Astrocyte (in vitro differentiated cells and primary cell): ENCODE measurements around a stretch of chr6.

- PRO-cap, result no peak
- RRBS, 2 experiments, result no CpG with 5 or more reads among the region's 11 CpGs
Measured at GRCh38 chr6:37741984-37742648, 44.4 kb upstream of the MDGA1 start.

GRCh38 chr6:37835760-37836360 lies 16.3 kb downstream of the ZFAND3 start:
- PRO-cap, result no peak
- RRBS, 2 experiments, result no CpG with 5 or more reads among the region's 5 CpGs

DNA sequence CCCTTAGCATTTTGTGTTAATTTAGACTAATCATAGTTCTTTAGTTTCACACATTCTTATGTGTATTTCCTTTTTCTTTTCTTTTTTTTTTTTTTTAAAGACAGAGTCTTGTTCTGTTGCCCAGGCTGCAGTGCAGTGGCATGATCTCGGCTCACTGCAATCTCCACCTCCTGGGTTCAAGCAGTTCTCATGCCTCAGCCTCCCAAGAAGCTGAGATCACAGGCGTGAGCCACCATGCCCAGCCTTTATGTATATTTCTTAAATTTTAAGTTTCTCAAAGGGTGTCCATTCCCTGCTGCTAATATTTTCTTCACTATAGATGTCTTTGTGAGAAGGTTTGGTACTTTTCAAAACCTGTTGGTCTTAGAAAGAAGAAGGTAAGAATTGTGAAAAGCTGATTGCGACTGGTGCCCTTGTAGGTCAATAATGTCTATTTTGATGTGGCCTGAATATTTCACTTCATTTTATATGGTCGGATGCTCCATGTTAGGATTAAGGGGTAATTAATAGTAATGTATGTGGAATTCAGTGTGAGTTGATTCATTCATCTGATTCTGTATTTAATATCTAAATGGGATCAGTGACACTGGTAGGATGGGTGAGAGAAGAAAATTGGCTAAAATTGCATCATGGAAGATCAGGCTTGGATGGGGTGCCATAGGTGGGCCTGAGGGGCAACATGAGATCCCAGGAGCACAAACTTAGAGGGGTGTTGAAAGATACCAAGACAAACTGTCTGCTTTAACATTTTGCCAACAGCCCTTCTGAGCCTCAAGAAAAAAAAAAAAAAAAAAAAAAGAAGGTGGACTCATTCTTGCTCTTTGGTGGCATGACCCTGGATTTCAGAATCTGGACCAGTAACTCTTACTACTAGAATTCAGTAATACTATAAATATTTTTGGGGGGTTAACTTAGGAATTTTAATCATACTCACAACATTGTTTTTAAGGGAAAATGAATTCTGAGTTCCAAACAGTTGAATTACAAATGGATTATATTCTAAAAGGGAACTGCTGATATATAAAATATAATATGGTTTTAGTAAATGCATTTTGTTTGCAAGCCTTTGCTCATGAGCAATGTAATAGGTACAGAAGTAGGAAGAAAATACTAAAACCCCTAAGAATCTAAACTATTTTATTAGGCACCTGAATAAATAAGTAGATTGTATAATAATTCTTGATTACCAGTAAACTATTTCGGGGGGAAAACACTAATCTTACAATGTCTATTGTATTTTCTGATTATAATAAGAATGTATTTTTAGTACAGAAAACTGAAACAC lies 33.6 kb downstream of the ZFAND3 start:
- PRO-cap, result no peak
- RRBS, 2 experiments, result no CpG with 5 or more reads among the region's 5 CpGs

GRCh38 chr6:38050711-38051053 lies 231.2 kb downstream of the ZFAND3 start:
- PRO-cap, result no peak
- RRBS, 2 experiments, result no CpG with 5 or more reads among the region's 3 CpGs

DNA sequence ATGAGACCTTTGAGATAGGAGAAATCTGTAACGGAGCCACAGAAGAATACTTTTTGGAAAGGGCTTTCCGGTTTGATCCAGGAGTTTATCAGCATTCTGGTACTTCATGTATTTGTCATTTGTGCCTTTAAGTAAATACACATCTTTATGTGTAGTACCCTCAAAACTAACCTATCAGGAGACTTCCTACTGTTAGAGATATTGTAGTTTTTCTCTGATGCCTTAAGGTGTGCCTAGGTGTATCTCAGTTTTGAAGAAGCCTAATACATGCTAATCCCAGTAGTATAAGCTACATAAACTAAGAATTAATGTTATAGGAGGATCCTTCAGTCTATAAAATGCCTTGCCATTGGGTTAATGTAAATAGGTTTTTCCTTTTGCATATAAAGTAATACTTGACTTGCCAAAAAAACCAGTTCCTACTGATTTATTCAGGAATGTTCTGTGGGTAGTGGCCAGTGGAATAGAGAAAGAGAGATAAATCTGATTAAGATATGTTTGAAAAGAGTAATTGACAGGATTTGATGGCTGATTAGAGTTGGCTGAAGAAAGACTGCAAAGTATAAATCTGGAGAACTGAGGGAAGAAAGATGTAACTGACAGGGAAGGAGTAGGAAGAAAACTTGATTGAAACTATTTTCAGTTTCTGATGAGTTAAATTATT lies 273.4 kb downstream of the ZFAND3 start:
- PRO-cap, result no peak
- RRBS, 2 experiments, result no CpG with 5 or more reads among the region's 2 CpGs

GRCh38 chr6:38319221-38319766 lies 320.4 kb downstream of the BTBD9 start:
- PRO-cap, result no peak
- RRBS, 2 experiments, result no CpG with 5 or more reads among the region's 5 CpGs

DNA sequence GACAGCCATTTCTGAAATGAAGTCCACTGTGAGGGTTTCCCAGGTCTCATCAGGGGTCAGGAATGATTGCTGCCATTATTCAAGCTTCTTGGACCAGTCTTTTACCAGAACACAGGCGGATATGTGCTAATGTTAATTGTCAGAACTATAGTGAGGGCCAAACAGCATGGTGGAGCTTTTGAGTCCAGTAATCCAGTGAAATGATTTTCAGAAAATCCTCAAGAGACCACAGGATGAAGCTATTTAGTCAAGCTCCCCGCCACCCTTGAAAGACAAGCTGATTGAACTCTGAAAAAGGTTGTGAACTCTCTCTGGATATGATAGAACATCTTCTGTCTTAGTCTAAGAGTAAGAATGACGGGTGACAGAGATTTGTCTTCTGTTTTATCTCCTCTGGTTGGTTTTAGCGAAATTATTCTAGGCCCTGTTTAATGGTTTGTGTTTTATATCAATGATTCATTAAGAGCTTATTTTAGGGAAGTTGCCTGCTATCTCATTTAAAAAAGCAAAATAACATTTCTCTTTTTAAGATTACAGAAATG lies 60.2 kb downstream of the DNAH8 start:
- PRO-cap, result no peak
- RRBS, 2 experiments, result no CpG with 5 or more reads among the region's 4 CpGs

GRCh38 chr6:39197251-39198051 lies 31.8 kb downstream of the KCNK5 start:
- PRO-cap, result no peak
- RRBS, 2 experiments, result no CpG with 5 or more reads among the region's 12 CpGs

DNA sequence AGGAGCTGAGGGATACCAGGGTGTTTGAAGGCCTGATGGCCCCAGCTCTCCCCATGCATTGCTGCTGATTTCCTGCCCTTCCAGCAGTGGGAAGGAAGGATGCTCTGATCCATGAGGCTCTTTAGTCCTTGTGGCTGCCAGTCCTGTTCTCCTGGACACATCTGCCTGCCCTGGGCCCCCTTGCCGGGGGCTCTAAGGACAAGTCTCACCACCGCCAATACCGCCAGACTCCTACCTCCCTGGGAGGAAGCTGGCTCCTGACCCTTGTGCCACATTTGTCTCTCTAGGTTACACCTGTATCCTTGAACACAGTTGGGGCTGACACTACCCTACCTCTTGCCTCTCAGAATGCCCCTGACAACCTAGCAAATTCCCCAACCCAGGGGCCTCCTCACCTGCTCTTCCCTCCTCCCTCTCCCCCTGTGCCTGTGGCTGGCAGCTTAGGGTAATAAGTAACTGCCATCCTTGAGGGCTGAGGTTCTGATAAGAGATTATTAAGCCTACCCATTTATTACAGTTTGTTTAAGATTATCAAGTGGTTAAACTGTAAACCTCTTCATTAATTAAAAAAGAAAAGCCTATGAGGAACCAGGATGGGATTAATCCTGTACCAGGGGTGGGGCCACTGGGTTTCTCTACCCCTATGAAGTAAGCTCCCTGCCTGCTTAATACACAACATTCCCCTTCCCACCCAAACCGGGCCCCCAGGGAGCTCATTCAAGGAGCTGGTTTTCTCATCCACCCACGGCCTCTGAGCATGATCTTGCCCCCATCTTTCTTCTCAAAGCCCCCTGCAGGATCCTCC lies 21.4 kb downstream of the KCNK5 start:
- PRO-cap, result no peak
- RRBS, 2 experiments, result no CpG with 5 or more reads among the region's 5 CpGs

DNA sequence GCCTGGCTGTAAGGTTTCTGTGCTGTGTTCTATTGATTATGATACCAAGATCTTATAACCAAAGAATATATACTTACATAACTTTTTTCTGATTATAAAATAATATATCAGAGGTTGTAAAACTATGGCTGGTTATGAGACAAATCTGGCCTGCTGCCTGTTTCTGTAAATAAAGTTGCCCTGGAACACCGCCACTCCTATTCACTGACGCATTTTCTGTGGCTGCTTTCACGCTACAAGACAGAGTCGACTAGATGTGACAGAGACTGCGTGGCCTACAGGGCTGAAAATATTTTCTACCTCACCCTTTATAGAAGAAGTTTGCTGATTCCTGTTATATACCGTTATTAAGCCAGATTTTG lies 97.8 kb upstream of the KCNK16 start:
- PRO-cap, result no peak
- RRBS, 2 experiments, result no CpG with 5 or more reads among the region's 6 CpGs

- PRO-cap, result no peak
- RRBS, 2 experiments, result no CpG with 5 or more reads among the region's 6 CpGs
Measured at GRCh38 chr6:39794138-39794723, 2.1 kb downstream of the DAAM2 start.

DNA sequence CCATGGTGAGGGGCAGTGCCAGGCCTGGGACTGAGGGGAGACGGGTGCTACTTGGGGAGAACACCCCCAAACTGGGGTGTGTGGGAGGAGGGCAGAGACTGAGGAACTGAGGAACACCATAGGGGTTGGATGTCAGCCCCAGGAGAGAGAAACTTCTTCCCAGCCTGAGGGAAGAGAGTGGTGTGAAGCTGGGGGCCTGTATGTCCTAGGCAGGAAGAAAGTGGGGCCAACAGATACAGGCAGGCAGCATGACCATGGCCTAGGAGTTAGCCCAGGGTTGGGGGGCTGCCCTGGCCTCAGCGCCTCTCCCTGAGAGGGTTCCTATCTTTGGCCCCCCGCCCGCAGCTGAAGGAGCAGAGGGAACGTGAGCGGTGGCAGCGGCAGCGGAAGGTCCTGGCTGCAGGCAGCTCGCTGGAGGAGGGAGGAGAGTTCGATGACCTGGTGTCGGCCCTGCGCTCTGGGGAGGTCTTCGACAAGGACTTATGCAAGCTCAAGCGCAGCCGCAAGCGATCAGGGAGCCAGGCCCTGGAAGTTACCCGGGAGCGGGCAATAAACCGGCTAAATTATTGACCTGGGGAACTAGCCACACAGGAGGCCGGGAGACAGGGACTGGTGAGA lies 32.7 kb downstream of the MOCS1 start:
- PRO-cap, result no peak
- RRBS, 2 experiments, result no CpG with 5 or more reads among the region's 20 CpGs

- PRO-cap, result no peak
- RRBS, 2 experiments, result no CpG with 5 or more reads among the region's 6 CpGs
Measured at GRCh38 chr6:39932891-39933602, 1.2 kb downstream of the MOCS1 start.

GRCh38 chr6:40276174-40276575 lies 311.0 kb downstream of the LRFN2 start:
- PRO-cap, result no peak
- RRBS, 2 experiments, result no CpG with 5 or more reads among the region's 13 CpGs

- PRO-cap, result unidirectional peak, minus-strand start at chr6:40349220
- RRBS, 2 experiments, result 8% methylated on average over 3 of the region's 7 CpGs
Measured at GRCh38 chr6:40349074-40349552, 238.1 kb downstream of the LRFN2 start.

GRCh38 chr6:40997272-40997969 lies 41.6 kb downstream of the UNC5CL start:
- PRO-cap, result no peak
- RRBS, 2 experiments, result no CpG with 5 or more reads among the region's 4 CpGs

DNA sequence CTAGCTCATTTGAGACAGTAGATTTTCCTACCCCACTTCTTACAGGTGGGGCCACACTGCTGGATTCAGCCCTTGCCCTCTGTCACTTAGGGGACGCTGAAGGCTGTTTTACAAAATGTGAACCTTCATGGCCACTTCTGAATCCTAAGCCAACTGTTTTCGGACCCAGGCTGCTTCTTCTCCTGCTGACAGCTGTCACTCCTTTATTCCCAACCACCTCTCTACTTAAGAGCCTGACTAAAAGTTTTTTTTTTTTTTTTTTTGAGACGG lies 35.1 kb downstream of the UNC5CL start:
- PRO-cap, result no peak
- RRBS, 2 experiments, result no CpG with 5 or more reads among the region's 3 CpGs

DNA sequence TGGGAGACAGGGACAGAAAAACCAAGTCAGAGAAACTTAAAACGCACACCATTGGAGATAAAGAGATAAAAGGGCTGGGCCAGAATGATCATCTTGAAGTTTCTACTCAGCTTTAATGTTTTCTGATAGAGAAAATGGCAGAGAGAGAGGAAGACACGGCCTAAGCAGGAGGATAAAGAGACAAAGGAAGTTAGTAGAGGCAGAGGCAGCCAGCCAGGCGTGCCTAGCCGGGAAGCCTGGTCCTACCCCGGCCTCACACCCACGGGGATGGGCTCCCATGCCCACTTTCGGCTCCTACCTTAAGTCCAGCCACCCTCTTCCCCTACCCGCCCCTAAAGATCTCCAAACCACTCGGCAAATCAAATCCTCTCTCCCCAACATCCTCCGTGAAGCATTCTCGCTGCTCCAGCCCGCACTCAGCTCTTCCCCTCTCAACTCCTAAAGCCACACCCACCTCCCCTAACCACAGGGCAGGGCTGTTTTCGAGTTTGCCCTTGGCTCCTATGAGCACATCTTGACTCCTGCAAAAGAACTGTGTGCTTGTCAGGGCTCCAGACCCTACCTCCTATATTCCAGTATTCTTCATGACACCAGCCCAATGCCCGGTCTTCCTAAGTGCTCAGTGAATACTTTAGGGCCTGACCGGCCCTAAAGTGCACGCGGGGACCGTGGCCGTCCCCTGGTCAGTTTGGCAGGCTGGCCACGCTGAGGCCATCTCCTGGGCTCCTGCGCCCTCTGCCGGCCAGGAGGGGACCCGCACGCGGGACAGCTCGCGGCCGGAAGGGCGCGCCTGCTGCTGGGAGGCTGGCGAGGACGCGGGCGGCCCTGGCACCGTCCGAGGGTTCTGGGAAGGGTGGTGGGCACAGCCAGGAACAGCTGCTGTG lies 11.4 kb downstream of the UNC5CL start:
- PRO-cap, result no peak
- RRBS, 2 experiments, result 1 to 2% methylated on average over 7 to 12 of the region's 36 CpGs

DNA sequence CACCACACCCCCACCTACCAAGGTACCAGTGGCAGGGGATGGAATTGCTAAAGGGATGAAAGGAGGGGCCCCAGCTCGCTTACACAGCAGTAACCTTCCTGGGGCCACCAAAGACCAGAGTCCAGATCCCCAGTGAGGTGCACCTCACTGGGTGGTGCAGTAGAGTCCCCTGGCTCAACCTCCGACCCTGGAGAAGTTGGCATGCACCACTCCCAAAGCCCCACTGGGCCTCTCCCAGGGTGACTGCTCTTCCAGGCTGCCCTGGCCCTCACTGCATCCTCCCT lies 821 bp downstream of the UNC5CL start:
- PRO-cap, result no peak
- RRBS, 2 experiments, result no CpG with 5 or more reads among the region's 2 CpGs

DNA sequence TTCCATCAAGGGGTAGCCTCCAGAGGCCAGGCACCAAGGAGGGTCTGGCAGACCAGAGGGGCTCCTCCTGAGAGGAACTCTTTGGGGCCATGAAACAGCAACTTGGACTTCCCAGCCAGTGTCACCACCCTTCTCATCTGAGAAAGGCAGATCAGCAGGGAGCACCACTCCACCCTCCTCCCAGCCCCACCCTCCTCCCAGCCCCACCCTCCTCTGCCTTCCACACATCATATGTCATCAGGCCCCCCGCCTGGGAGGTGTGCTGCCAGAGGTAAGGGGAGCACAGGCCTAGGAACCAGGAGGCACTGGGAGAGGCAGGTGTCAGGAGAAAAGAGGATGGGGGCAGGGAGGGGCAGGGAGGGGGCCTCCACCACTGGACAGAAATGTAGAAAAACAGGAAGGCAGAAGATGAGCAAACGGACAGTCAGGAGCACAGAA lies 1.1 kb upstream of the TSPO2 start:
- PRO-cap, result no peak
- RRBS, 2 experiments, result no CpG with 5 or more reads among the region's 2 CpGs